GM12891 (cell line): ENCODE data around the gene COLQ.

DNA sequence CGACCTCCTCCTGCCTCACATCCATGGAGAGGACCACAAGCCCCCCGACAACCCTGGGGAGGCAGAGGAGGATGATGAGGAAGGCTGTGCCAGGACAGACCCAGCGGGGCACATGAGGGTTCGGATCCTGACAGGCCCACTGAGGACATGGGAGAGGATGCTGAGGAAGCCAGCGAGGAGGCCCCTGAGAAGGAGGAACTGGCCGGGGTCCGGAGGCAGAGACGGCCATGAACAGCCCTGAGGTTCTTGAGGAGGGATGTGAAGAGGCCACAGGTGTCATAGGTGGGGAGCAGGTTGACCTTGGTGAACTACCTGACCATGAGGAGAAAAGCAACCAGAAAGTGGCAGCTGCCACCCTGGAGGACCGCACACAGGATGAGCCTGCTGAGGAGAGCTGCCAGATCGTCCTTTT, 55.0 kb upstream of the WNT7A start:
- RRBS = no CpG with 5 or more reads among the region's 10 CpGs

DNA sequence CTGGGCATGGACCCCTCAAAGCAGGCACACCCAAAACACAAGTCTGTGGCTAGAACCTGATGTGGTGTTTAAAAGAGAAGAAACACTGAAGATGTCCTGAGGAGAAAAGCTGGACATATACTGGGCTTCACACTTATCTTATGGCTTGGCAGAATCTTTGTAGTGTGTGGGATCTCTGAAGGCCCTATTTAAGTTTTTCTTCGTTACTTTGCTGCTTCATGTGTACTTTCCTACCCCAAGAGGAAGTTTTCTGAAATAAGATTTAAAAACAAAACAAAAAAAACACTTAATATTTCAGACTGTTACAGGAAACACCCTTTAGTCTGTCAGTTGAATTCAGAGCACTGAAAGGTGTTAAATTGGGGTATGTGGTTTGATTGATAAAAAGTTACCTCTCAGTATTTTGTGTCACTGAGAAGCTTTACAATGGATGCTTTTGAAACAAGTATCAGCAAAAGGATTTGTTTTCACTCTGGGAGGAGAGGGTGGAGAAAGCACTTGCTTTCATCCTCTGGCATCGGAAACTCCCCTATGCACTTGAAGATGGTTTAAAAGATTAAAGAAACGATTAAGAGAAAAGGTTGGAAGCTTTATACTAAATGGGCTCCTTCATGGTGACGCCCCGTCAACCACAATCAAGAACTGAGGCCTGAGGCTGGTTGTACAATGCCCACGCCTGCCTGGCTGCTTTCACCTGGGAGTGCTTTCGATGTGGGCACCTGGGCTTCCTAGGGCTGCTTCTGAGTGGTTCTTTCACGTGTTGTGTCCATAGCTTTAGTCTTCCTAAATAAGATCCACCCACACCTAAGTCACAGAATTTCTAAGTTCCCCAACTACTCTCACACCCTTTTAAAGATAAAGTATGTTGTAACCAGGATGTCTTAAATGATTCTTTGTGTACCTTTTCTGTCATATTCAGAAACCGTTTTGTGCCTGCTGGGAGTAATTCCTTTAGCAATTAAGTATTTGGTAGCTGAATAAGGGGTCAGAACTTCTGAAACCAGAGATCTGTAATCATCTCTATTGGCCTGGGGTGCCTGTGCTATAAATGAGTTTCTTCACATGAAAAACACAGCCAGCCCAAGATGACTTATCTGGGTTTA, 17.8 kb downstream of the TMEM43 start:
- RRBS = no CpG with 5 or more reads among the region's 9 CpGs

GRCh38 chr3:14242919-14243761, 64.5 kb downstream of the LSM3 start:
- RRBS = no CpG with 5 or more reads among the region's 11 CpGs

DNA sequence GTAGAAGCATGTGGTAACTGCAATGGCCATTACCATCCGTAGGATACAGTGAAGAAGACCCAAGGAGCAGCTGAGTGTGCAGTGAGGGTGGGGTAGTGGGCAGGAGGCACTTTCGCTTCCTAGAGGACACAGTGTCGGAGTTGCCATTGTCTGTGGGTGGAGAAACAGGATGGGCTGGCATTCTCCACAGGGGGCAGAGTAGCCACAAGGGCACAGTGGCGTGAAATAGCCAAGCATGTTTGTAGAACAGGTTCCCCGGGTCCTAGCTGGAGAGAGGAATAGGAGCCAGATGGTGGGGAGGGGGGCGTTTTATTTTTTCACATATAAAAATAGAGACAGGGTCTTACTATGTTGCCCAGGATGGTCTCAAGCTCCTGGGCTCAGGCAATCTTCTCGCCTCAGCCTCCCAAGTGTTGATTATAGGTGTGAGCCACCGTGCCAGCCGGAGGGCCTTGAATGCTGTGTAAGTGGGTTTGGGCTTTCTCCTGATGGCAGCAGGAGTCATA, 3.5 kb downstream of the SLC6A6 start:
- RRBS = no CpG with 5 or more reads among the region's 9 CpGs

GRCh38 chr3:14431908-14432993, 29.8 kb downstream of the SLC6A6 start:
- RRBS = no CpG with 5 or more reads among the region's 15 CpGs

- RRBS = no CpG with 5 or more reads among the region's 11 CpGs
These were observed 51.5 kb downstream of the SLC6A6 start for GRCh38 chr3:14453955-14454297.

GRCh38 chr3:14521977-14522861, 17.9 kb downstream of the GRIP2 start:
- RRBS = no CpG with 5 or more reads among the region's 22 CpGs

GRCh38 chr3:14602679-14603433, 48.7 kb upstream of the CCDC174 start:
- RRBS = 5% methylated on average over 52 of the region's 93 CpGs

DNA sequence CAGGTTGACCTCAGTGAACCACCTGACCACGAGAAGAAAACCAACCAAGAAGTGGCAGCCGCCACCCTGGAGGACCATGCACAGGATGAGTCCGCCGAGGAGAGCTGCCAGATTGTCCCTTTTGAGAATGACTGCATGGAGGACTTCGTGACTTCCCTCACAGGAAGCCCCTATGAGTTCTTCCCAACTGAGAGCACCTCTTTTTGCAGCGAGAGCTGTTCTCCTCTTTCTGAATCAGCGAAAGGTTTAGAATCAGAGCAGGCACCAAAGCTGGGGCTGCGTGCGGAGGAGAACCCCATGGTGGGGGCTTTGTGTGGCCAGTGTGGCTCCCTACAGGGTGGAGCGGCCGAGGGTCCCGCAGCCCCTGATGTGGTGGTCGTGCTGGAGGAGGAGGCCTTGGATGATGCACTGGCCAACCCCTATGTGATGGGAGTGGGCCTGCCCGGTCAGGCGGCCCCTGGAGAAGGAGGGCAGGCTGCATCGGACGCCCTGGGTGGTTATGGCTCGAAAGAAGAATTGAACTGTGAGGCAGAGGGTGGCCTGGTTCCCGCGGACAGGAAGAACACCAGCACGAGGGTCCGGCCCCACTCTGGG, 1.3 kb downstream of the FGD5 start:
- RRBS = no CpG with 5 or more reads among the region's 22 CpGs

GRCh38 chr3:15064278-15064695, 828 bp downstream of the MRPS25 start:
- RRBS = 0% methylated on average over 3 of the region's 16 CpGs

GRCh38 chr3:15082040-15082813, 16.7 kb downstream of the RBSN start:
- RRBS = no CpG with 5 or more reads among the region's 15 CpGs

GRCh38 chr3:15287271-15288401, 44.8 kb downstream of the SH3BP5 start:
- RRBS = no CpG with 5 or more reads among the region's 19 CpGs

DNA sequence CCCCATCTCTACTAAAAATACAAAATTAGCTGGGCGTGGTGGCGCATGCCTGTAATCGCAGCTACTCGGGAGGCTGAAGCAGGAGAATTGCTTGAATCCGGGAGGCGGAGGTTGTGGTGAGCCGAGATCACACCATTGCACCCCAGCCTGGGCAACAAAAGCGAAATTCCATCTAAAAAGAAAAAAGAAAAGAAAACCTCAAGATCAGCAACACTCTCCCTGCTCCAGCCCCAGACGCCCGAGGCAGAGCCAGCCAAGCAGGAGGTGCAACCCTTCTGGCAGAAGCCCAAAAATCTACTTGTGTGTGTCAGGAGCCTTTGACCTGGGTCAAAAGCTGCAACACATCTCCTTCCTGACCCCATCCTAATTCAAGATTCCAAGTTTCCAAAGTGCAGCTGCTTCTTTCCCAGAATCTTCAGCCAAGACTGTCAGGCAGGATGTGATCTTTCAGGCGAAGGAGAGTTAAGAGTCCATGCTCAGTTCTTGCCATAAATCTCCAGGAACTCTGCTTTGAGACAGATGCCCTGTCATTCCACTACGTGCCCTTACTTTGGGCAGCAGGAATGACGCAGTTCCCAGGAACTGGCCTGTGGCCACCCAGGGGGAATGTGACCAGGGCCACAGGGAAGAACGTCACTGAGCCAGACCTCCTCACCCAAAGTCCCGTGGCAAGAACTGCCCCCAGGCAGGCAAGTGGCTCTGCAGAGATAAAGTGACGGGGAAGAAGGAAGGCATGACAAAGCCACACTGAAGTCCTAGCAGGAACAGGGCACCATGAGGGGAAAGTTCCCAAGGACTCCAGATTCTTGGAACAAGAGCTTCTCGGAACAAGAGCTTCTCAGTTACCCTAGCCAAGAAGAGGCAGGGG, 39.5 kb downstream of the SH3BP5 start:
- RRBS = no CpG with 5 or more reads among the region's 17 CpGs

DNA sequence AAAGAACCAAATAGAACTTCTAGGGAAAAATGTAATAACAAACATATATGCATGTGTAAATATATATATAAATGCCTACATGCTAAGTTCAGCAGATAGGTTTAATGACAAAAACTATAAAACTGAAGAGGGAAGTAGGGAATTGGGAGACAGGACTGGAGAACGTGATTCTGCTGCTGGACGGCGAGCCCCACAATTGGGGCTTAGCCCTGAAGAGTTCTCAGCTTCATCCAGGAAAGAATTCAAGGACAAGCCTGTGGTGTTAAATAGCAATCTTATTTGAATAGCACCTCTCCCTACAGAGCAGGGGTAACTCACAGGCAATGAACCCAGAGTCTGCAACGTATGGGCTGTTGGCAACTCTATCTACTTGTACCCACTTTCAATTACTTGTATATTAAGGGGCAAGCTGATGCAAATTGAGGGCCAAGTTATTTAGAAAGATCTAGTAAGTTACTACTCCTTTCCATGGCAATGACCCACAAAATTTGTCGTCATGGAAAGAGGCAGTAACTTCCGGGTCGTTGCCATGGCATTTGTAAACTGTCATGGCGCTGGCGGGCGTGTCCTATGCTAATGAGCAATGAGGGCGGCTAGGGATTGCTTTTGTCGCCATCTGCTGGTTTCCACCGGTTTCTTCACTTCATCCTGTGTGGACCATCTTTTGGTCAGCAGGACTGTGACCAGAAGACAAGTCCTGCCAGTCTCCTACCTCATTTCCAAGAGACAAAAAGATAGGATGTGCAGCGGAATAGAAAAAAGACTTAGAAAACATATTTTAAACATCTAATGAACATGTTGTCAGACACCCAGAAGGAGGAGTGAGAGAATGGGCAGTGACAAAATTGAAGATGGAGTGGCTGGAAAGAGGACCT, 45.7 kb upstream of the SH3BP5 start:
- RRBS = no CpG with 5 or more reads among the region's 14 CpGs

- RRBS = no CpG with 5 or more reads among the region's 2 CpGs
These were observed 46.2 kb downstream of the METTL6 start for GRCh38 chr3:15381073-15381614.

GRCh38 chr3:15498259-15498988, 23.1 kb downstream of the COLQ start:
- RRBS = no CpG with 5 or more reads among the region's 10 CpGs

DNA sequence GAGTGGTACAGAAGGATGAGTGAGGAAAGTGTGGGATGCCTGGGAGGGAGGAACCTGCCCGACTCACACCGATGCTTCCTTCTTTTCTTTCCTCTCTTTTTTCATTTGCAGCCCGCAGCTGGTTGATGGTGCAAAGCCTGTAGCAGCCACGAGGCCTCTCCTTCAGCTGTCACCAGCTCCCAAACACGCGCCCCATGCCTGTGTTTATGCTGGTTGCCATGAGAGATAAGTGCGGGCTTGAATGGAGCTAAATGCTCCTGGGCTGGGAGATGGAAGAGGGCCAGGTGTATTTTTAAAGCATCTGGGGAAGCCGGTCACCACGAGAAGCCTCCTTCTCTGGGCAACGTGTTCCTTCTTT, 9.4 kb downstream of the COLQ start:
- RRBS = no CpG with 5 or more reads among the region's 10 CpGs

DNA sequence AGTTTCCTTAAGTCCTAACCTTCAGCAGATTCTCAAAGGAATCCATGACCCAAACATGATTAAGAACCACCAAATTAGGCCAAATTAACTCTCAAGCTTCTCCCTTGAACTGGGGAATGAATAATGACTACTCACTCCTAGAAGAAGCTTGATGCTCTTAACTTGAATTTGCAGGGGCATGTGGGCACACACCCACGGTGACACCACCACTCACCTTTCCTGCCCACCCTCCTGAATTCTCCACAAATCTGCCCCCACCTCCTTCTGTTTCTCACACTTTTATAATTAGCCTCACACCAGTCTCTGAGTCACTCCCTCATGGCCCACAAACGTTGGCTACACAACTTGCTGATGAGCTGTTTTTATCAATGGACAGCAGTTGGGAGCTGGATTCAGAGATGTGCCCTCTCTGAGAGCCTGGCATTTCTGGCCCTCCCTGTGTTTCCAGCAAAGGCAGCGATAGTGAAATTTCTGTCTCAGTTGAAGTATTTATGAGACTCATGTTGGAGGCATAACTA, 1.4 kb downstream of the COLQ start:
- RRBS = no CpG with 5 or more reads among the region's 3 CpGs

- RRBS = no CpG with 5 or more reads among the region's 8 CpGs
These were observed at the start of gene COLQ for GRCh38 chr3:15521548-15522330. TSS of gene COLQ (minus strand) at chr3:15521706.

- RRBS = no CpG with 5 or more reads among the region's 3 CpGs
These were observed 2.6 kb upstream of the COLQ start for GRCh38 chr3:15524093-15524512.